ENCODE data around the gene KCNE4.

DNA sequence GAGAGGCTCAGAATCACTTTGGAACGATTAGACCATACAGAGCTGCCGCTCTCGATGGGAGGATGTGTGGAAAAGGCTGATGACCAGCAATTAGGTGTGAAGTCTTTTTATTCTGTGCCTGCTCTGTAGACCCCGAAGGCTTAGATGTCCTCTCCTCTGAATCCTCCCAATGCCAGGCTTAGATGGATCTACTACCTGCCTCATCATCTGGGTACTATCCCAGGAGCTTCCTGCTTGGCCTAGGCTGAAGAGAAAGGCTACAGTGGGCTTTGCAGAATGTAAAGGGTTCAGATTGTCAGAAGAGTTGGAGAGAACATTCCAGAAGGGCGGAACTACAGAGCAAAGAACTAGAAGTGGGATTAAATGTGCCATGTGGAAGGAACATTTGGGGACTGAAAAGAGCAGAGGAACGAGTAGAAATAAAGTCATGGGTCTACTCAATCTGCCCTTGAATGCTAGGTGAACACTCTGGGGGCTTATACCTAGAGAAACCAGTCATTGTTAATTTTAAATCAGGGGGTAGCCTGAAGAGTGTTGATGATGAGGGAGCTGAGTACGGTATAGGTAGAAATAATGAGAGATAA, 21.4 kb downstream of the SGPP2 start:
- PRO-cap, 2 experiments = no peak in any of the 2 experiments

DNA sequence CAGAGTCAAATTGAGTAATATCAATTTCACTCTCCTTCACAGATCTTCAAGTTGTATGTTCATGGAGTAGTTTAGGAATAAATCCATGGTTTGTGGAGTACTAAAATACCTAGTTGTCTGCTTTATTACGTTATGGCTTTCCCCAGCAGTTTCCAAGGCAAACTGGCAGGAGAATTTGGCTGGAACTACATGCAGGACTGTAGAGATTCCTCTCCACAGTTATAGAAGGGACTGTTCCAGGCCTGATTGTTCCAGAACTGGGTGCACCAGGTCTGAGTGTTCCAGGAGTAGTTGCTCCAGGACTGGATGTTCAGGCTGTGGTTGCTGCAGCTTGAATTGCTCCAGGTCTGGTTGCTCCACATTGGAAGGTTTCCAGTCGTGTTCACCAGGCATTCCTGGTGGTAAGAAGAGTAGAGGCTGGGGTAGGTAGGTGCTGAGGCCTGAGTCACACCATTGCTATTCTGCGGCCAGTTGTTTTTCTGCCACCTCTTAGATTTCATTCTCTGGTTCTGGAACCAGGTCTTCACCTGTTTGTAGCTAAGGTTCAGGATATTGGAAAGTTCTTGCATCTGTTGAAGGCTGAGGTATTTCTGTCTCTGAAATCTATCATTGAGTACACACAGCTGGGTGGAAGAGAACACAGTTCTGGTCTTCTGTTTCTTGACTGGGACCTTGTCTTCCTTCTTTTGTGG, 28.2 kb downstream of the SGPP2 start:
- PRO-cap, 2 experiments = no peak in any of the 2 experiments

DNA sequence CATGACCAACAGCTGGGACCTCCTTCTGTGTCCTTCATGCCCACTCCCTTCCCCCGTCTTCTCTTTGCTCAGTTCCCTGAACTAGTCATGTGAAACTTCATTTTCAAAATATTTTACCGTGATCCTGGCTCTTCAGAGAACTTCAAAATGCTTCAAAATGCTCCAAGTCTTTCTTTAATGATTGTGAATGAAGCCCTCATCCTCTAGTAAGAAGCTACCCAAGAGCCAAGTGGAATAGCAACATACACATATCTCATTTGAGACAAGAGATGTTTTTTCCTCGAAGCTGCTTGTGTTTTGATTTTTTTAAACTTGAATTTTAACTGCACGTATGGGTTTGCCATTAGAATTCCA, 91.8 kb downstream of the FARSB start:
- PRO-cap, 2 experiments = no peak in any of the 2 experiments

- PRO-cap, 2 experiments = no peak in any of the 2 experiments
Observed at GRCh38 chr2:222833710-222834192, 27.1 kb upstream of the ACSL3 start.

GRCh38 chr2:222862101-222862637, 1.3 kb downstream of the ACSL3 start:
- PRO-cap, 2 experiments = no peak in any of the 2 experiments

DNA sequence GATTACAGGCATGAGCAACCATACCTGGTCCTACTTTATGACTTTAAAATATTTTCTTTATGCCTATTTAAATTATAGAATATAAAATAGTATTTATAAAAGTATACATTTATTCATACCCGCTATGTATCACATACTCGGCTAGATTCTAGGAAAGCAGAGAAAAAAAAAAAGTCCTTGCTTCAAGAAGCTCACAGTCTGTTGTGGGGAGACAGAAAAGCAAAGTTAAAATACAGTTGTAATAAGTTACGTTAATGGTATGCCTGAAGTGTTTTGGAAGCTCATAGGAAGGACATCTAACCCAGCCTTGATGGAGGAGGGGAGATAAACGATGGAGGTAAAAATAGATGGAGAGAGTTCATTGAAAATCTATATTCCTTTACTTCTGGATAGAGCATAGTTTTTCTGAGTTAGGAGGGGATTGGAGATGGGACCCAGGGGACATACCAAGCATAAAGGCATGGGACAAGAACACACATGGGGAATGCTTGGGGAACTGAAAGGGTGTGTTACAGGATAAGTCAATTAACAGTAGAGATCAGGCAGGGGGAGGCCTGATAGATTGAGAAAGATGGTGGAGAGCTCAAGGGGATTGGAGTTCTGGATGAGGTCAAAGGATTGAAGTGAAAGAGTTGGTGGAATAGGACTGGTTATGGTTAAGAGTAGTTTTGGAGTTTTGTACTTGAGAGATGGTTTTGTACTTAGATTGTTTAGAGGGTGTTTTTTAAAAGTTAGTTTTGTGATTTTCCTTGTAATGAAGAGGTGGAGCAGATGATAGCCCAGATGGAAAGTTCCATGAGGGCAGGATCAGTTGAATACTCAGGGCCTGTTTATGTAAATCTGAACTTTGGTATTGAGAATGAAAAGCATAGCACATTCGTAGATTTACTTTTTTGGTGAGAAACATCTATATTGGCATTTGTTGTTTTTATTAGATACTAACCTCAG, 16.0 kb downstream of the ACSL3 start:
- PRO-cap, 2 experiments = no peak in any of the 2 experiments

DNA sequence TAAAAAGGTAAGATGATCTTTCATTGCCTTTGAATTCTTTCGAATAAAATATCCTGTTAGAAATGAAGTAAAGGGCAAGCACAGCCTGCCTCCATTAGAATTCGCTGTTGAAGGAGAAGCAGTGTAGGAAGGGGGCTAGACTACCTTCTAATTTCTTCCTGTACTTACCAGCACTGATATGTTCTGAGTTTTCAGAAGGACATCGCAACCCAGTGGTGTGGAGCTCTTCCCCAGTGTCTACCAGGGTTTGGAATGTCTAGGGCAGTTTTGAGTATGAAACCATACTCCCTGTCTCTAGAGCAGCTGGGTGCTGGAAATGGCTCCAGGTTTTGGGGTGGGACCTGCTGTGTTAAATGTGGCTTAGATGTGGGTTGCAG, 48.3 kb downstream of the ACSL3 start:
- PRO-cap, 2 experiments = no peak in any of the 2 experiments

- PRO-cap, 2 experiments = no peak in any of the 2 experiments
Observed at GRCh38 chr2:223019261-223019878, 32.6 kb upstream of the KCNE4 start.

DNA sequence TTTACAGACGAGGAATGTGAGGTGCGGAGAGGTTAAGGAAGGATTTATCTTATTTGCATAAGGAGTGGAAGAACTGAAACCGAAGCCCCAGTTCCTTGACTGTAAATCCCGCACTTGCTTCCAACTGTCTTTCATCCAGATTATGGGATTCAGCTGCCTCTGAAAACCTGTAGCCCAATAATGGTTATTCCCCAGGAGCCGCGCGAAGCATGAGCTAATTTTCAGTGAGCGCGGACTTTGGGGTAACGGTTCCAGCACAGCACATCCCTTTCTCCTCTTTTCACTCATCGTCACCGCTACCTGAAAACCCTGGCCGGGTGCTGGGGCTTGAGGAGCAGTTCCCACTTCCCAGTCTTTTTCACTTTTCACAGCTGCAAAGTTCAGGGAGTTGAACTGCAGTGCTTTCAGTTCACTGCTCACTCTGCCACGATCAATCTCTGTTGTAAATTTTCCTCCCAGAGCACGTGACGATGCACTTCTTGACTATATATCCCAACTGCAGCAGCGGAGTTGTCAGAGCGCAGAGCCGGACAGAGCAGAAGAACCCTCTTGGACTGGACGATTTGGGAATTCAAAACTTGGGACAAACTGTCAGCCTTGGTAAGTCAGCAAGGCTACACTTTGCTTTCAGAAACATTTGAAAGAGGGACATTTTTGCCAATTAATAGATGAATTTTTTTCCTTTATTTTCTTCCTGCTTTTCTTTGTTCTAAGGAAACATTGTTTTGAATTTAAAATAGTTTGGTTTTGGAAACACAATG, at the start of gene KCNE4:
KCNE4 (plus strand) TSS at position 516 of the 761 bp plus-strand sequence.
- PRO-cap, 2 experiments = no peak in any of the 2 experiments

- PRO-cap, 2 experiments = no peak in any of the 2 experiments
Observed at GRCh38 chr2:223053333-223053947, 1.4 kb downstream of the KCNE4 start.

DNA sequence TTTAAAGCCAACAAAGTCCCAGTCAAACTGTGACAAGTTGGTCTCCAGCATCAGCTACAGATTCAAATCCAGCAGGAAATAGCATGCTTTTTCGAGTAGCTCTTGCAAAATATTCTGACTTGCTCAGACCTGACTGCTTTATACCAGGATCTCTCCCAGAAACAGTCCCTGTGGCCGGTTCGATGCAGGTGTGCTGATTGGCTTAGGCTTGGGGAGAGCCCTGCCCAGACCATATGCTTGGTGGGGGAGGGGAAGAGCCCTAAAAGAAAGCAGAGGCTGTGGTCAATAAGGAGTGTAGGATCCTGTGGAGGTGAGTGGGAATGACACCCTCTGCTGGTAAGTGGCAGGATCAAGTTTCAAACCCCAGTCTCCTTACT, 49.6 kb downstream of the KCNE4 start:
- PRO-cap, 2 experiments = no peak in any of the 2 experiments

DNA sequence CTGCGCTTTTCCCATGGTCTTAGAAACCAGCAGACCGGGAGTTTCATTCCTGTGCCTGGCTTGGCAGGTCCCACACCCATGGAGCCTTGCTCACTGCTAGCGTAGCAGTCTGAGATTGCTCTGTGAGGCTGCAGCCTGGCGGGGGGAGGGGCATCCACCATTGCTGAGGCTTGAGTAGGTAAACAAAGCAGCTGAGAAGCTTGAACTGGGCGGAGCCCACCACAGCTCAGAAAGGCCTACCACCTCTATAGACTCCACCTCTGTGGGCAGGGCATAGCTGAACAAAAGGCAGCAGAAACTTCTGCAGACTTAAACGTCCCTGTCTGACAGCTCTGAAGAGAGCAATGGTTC, 271.4 kb downstream of the SCG2 start:
- PRO-cap, 2 experiments = no peak in any of the 2 experiments

- PRO-cap, 2 experiments = peak in 1 of 2 experiments; most common plus-strand start chr2:223944504 (in 1)
Observed at GRCh38 chr2:223943694-223944713, 1.1 kb downstream of the WDFY1 start.

DNA sequence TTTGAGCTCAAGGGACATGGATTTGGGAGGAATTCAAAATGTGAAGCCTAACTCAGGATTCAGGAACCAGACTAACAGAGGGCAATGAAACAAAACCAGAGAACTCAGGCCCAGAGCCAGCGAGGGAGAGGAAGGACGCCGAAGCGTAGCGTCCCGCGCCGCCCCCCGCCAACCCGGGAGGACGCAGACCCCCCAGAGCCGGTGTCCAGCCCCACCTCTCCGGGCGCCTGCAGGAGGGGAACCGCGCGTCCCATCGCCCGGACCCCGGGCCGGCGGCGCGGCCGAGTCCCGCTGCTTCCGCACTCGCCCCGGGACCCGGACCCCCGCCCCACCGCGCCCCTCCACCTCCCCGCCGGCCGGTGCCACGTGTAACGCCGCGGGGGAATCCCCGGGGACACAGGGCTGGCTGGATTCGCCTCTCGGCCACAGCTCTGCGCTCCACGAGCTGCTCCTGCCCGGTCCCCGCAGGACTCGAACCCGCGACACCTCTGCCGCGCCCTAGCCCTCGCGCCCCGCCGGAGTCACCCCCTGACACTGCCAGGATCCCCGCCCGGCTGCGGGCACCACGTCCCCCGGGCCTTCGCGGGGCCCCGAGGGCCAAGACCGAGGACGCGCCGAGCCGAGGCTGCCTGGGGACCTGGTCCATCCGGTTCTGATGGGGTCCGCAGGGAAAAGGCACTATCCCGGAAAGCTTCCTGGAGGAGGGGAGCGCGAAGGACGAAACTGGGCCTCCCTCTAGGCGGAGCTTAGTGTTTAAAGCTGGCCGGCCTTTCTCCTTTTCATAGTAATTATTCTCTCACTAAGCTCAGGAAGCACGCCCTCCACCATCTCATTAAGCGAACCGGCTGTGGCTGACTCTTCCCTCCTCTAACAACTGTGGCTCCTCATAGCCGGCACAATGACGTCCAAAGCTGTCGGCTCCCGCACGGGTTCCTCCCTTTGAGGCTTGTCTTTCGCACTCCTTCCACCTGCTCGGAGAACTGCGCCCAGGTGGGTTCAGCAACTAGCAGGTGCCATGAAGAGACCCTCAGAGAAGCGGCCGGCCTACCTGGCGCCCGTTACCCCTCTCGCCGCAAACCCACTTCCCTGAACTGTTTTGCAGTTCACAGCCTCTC, 40.5 kb upstream of the FAM124B start:
- PRO-cap, 2 experiments = no peak in any of the 2 experiments

DNA sequence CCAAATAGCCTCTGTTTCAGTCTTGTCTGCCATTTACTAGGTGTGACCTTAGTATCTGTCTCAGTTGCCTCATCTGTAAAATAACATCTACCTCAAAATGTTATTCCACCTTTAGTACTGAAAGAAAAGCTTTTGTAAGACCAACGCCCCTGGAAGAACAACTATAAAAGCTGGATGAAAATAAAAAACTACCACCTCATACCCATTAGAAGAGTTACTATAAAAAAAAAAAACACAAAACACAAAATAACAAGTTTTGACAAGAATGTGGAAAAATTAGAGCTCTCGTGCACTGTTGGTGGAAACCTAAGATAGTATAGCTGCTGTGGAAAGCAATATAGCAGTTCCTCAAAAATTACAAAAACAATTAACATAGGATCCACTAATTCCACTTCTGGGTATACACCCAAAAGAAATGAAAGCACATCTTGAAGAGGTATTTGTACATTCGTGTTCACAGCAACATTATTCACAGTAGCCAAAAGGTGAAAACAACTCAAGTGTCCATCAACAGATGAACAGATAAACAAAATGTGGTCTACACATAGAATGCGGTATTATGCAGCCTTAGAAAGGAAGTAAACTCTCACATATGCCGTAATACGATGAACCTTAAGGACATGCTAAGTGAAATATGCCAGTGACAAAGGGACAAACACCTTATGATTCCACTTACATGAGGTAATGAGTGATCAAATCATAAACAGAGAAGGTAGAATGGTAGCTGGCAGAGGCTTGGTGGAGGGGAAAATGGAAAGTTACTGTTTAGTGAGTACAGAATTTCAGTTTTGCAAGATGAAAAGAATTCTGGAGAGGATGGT, 61.8 kb downstream of the CUL3 start:
- PRO-cap, 2 experiments = peak in 1 of 2 experiments; most common plus-strand start position 589 of the sequence (in 1); most common minus-strand start position 592 of the sequence (in 1)

DNA sequence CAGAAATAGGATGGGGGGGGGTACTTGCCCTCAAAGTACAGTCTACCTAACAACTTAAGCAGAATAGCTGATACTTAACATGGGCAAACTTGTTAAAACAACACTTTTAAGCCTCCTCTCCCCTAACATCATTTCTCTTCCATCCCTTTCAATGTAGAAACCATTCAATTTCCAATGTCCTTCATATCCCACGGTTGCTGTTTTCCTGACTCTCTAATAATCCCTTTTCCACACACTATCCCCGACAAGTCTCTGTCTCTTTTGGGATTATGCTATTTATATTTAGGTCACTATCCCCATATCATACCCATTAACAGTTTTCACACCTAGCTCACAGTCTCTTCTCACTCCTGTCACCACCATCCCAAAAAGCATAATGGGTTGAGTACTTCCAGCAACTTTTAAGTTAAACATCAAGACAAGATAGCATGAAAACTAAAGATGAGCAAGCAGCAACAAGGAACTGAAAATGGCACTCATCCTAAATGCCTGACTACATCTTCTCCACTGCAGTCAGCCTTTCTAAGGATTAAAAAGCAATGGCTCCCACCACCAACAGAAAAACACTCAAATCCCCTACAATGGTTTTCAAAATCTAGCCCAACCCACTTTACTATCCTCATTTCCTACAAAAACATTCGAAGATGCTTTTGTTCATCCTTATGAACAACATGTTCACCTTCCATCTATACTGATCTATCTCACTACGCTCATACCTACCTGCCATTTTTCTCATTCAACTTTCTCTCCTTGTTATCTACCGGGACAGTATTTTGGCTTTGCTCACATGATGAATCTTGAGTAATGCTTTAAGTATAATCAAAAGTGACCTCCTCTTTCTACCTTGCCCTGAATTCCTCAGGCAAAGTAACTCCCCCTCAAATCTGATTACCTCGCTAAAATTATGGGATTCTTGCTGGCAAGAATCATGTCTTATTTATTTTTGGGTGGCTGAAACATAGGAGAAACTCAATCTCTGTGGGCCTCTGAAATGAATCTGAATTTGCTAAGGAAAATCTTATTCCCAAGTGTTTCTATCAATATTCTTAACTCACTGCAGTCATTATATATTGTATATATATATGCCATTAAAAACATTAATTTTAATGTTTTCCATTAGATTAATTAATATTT, 38.1 kb downstream of the CUL3 start:
- PRO-cap, 2 experiments = no peak in any of the 2 experiments

- PRO-cap, 2 experiments = peak in 2 of 2 experiments; most common plus-strand start chr2:224585820 (in 2)
Observed at GRCh38 chr2:224585583-224586226, 542 bp upstream of the CUL3 start.

DNA sequence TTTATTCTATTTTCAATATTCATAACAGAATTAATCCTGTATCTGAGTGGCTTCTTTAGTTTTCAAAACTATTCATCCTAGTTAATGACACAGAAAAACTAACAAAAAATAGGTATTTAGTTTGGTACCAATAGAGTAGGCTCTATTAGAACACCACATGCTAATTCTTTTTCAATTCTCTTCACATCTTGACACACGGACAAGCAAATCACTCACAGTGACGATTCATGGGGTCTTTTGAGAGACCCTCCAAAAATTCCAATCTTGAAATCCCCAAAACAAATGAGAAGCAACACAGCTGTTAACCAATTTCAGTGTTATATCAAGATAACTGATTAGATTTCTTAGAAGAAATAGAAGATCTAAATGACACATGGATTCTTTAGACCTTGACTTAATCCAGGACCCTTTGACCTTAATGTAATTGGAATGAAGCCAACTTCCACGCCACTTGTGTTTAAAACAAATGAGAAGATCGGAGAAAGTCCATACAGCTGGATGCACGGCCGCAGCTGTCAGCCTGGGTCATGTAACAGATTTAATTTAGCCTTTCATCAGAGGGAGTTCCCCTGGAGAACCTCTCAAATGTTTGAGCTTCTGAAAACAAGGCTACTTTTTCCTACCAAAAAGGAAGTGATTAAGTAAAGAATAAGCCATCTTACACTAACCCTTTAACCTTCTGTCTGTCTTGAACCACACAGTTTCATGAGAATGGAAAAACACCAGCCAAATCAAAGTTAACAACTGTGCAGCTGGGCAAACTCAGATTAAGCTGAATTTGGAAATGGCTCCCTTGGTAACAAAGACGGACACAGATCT, 103.8 kb downstream of the DOCK10 start:
- PRO-cap, 2 experiments = no peak in any of the 2 experiments

DNA sequence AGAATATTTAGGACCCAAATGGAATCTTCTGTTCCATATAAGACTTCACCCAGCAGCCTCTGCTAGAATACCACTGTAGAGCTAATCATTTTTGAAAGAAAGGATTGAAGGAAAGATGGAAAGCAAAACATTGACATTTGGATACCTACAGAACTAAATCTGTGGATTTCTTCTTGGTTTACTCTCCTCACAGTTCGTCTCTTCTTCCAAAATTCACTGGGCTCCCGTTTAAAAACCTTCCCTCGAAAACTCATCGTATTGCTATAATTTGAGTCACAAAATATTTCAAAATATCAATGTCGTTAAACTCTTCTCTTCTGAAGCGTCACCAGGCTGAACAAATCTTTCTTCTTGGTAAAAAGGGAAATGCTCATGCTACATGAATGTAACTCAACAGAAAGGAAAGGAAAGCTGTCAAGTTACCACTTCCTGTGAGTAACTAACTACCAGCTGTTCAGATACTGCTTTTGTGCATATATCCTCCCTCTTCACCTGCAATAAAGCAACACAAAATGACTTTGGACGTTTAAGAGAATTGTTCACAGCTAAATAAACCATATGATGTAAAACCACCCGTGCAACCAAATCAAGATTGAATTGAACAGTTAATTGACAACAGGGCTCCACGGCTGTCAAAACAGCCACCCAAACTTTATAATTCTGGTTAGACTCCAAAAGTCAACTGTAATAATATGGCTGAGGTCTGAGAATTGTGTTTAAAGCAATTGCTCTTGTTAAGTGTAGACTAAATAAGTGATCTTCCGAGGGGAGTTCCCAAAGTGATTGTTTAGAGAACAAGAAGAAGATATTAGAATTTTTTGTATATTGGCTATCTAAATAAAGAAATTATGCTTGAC, 95.3 kb downstream of the DOCK10 start:
- PRO-cap, 2 experiments = peak in 2 of 2 experiments; most common plus-strand start position 472 of the sequence (in 1); most common minus-strand start position 353 of the sequence (in 2)

DNA sequence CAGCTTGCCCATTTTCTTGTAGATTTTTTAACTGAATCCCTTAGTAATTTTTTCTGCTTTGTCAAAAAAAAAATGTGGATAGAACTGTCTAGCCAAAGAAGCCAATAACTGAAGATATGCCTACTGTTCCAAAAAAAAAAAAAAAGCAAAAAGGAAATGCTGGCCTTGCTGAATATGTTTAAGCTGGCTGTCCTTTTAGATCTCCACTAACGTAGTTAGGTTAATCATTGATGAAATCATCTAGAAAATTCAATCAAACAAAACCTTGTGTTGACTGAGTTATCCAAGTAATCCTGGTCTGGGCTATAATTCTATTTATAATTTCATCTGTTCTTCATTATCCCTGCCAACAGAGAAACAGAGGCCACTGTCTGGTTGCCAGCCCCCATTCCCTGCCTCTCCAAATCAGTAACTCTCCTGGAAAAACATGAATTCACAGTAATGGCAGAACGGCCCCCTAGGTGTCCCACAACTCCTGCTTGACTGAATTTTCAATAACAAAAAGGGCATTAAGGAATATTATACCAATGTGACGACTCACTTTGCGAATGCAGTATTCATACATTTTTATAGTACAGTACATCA, 24.6 kb downstream of the DOCK10 start:
- PRO-cap, 2 experiments = no peak in any of the 2 experiments